GM19239 (cell line): ENCODE data around the genes SLC41A3 and CHST13.

GRCh38 chr3:124737379-124738283 is 7.4 kb downstream of the UMPS start:
- RRBS: no CpG with 5 or more reads among the region's 12 CpGs

DNA sequence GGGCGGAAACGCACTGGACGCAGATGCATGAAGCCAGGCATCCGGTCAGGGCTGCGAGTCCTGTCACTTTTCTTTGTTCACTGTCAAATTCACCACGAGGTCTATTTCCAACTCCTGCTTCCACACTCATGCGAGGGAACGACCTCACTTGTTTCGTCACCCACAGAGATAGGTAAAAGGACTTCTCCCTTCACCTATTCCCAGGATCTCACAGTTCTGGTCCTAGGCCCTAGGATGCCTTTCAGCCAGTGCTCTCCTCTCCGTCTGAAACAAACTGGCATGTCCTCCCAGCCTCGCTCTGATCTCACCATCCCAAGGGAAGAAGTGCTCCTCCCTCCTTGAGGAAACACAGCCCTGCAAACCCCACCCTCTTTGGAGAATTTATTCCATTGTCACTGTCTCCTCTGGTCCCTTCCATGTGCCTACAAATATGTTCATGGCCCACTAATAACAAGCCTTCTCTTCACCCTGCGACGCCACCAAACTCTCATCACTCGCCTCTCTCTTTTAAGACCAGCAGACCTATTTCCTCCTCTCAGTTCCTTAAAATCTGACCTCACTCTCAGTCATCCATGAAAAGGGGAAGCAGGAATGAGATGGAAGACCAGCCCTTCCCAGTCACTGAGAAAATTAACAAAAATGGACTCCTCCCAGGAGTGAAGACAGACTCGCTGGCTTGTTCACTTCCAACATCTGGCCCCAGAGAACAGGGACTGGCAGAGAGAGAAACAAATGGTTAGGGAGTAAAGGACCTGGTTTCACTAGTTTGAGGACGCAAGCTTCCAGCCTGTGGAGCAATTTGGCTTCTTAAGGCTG is 57.6 kb downstream of the ITGB5 start:
- RRBS: no CpG with 5 or more reads among the region's 16 CpGs

GRCh38 chr3:124851103-124851554 is 36.0 kb downstream of the ITGB5 start:
- RRBS: no CpG with 5 or more reads among the region's 3 CpGs

GRCh38 chr3:124912118-124912434 is 22.5 kb downstream of the MUC13 start:
- RRBS: no CpG with 5 or more reads among the region's 2 CpGs

DNA sequence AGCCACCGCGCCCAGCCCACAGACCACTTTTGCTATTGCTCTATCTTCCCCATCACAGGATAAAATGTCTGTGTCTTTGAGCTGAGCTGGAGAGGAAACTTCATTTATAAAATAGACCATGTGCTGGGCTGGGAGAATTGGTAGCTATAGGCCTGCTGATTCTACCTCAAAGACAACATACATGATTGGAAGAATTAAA is 209 bp downstream of the MUC13 start:
- RRBS: no CpG with 5 or more reads among the region's 2 CpGs

- RRBS: no CpG with 5 or more reads among the region's 6 CpGs
These were observed 31.0 kb downstream of the HEG1 start for GRCh38 chr3:125024785-125025155.

DNA sequence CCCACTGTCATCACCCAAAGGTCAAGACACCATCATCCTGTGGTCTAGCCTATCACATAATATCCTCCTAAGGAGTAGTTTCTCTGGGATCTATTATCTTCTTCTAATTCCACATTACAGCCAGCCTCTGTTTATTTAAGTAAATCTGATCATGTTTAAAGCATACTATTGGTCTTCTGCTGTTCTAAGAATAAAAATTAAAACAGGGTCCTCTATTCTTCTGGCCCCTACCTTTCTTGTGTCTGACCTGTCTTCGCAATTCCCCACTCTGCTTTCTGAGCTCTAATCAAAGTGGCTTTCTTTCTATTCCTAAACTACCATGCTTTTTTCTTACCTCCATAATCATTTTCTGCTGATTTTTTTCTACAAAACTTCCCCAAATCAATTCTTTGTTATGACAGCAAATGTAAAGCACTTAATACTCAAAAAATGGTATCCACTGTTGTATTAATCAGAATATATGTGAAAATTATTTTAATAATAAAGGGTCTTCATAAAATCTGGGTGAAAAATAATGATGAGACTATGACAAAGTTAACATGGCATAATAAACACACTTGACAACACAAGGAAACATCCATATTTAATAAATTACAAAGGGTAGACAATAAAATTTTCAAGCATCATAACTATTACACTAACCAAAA is 33.3 kb upstream of the SLC12A8 start:
- RRBS: no CpG with 5 or more reads among the region's 1 CpG

DNA sequence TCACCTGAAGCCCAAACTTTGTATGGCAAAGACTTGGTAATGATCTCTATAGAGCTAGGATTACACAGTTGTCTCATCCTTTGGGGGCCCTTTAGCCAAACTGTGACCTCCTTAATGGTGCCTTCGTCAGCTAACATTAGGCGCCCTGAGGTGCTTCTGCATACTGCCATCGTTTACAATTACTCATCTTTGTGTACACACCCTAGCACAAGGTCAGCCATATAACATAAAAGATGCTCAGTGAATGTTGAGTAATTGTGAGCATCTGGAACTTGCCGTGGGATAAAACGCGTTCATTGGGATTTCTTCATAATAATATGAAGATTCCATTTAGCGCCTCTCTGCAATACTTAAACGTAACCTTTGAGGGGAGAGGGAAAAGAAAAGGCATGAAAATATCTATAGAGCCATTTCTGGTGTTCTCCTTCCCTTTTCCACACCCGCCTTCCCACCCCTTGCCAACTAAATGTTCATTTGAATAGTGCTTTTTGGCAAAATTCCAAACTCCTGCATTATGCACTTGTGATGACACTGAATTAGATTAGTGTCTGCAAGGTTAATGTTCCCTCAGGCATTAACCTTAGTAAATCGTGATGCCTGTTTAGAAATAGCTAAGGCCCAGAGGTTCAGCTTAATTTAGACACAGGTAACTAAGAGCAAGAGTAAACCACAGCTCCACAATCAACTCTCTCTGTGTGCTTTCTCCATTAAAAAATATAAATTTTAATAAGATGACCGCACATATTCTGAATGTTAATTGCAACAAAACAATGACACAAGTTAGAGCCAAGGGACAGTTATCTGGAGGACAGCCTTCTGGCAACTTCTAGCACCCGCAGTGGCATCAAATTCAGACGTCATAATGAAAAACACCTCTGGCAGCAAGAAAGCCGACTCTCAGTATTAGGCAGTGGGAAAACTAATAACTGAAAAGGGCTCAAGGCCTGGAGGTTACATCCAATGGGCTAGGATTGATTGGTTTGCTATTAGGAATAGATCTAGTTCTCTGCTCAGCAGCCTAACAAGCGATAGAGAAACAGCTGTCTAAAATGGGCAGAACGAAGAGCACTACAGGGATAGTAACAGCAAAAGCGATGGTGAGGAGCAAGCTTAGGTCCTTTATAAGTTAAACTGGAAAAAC is 1.2 kb upstream of the ZNF148 start:
- RRBS: no CpG with 5 or more reads among the region's 17 CpGs

GRCh38 chr3:125833816-125834407 is 135.1 kb upstream of the ROPN1B start:
- RRBS: no CpG with 5 or more reads among the region's 6 CpGs

DNA sequence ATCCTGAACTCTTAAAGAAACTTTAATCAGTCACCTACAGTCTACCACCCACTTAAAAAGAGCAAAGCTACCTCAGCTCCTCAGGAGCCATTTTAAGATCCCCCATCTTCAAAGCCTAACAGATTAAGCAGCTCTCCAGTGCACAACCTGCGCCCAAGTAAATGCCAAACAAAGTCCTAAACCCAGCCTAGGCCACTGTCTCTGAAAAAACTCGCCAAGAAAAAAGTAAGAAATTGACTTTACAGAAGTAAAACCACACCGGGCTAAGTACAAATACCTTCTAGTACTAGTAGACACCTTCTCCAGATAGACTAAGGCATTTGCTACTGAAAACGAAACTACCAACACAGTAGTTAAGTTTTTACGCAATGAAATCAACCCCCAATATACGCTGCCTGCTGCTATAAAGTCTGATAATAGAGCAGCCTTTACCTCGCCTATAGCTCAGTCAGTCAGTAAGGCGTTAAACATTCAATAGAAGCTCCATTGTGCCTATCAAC is 132.3 kb upstream of the ROPN1B start:
- RRBS: no CpG with 5 or more reads among the region's 8 CpGs

DNA sequence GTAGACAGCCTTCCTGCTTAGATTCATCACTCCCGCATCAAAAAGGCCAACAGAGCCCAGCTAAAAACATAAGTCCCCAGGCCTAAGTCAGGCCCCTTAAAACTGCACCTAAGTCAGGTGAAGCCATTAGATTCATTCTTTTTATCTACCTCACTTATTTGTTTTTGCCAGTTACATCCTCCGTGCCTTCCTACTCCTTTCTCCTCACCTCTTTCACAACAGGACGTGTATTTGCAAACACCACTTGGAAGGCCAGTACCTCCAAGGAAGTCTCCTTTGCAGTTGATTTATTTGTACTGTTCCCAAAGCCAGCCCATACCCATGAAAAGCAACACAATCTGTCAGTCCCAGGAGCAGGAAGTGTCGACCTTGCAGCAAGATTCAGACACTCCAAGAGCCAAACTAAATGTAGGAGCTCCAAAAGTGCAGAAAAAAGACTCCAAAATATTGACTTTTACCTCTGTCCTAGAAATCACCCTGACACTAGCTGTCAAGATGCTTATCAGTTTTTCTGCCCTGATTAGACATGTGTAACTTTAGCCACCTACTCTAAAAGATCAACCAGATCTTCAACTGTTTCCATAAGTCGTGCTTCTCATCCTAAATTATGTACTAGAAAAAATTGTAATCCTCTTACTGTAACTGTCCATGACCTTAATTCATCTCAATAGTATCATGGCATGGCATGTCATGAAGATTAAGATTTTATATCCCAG is 131.2 kb upstream of the ROPN1B start:
- RRBS: no CpG with 5 or more reads among the region's 5 CpGs

DNA sequence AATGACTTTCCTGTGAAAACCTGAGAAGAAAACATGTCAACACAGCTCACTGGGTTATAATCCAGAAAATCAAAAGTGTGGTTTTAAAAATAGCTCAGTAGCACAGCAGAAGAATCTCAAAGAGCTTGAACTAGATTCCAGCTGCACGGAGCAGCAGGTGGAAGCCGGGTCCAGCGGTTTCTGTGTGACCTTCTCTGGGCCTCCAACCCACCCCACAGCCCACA is 23.4 kb downstream of the SLC41A3 start:
- RRBS: no CpG with 5 or more reads among the region's 3 CpGs

DNA sequence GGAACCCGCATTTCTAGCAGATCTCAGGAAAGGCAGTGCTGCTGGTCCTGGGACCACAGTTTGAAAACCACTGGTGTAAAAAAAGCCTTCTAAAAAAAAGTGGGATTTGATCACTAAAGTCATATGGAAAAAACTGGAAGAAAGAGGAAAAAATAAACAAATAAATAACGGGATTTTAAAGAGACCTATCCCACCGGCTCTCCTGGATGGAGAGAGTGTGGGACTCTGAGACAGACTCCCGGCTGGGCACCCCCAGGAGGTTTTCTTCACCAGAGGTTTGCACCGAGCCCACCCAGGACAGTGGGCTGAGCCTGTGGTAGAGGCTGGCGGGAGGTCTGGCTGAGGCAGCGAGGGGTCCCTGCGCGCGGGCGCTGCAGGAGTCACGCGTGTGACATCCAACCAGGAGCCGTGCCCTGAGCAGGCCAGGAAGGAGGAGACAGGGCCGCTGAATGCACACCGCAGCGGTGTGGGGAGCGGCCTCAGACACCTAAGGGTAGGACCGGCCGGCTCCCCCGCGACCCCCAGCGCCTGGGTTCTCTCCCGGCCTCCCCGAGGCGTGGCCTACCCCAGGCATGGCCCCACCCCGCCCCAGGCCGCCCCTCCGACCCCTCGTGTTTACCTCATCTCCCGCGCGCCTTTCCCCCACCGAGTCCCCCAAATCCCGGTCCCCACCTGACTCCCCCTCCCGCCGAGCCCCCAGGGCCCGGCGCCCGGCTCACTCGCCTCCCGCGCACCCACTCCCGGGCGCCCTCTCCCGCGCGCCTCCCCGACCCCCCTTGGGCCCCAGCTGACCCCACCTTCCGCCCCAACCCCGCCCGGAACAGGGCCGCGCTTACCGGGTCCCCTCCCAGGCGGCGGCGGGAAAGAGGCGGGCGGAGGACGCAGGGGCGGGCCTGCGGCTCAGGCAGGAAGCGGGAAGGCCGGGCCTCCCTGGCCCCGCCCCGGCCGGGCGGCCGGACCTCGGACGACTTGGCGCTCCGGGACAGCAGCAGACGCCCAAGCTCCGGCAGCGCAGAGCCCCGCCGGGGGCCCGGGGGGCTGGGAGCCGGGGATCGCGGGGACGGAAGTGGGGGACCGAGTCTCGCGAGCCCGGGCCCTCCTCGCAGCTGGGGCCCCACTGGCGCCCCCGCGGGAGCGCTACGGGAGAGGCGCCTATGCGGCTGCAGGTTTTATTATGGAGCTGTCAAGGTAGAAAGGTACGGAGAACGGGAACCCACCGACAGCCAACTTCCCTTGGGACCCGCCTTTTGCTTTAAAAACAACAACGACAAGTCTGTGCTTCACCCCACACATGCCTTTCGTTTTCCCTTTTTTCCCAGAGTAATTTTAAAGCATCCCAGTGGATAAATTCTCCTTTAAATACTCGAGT is at the start of gene SLC41A3:
Gene SLC41A3, minus strand, starts transcription at position 868 of the 1,369 bp plus-strand sequence.
- RRBS: 2% methylated on average over 36 of the region's 103 CpGs

GRCh38 chr3:126186059-126186482 is 5.7 kb upstream of the ALDH1L1 start:
- RRBS: no CpG with 5 or more reads among the region's 3 CpGs

- RRBS: no CpG with 5 or more reads among the region's 4 CpGs
These were observed 17.1 kb downstream of the KLF15 start for GRCh38 chr3:126340078-126340595.

- RRBS: 0% methylated on average over 1 of the region's 10 CpGs
These were observed 858 bp upstream of the KLF15 start for GRCh38 chr3:126358046-126358485.

- RRBS: no CpG with 5 or more reads among the region's 7 CpGs
These were observed 8.5 kb upstream of the KLF15 start for GRCh38 chr3:126365681-126366129.

- RRBS: no CpG with 5 or more reads among the region's 18 CpGs
These were observed 36.2 kb downstream of the ZXDC start for GRCh38 chr3:126439284-126440031.

DNA sequence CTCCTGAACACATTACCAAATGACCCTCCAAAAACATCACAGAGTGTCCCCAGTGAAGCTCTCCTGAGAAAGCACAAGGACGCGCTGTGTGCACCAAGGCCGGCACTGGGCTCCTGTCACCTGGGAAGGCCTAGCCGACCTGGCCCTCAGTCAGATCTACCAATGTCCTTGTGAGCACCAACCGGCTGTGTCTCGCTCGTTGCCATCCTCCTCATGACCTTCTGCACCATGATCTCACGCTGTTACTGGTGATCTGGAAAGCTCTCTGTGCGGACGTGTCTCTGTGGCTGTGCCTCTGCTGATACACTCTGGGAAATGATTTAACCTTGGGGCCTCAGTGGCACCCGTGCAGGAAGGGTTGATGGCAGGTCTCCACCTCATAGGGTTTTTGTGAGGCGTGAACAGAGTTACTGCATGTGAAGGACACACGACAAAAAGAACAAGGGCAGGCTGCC is 24.2 kb downstream of the ZXDC start:
- RRBS: 100% methylated on average over 2 of the region's 13 CpGs

DNA sequence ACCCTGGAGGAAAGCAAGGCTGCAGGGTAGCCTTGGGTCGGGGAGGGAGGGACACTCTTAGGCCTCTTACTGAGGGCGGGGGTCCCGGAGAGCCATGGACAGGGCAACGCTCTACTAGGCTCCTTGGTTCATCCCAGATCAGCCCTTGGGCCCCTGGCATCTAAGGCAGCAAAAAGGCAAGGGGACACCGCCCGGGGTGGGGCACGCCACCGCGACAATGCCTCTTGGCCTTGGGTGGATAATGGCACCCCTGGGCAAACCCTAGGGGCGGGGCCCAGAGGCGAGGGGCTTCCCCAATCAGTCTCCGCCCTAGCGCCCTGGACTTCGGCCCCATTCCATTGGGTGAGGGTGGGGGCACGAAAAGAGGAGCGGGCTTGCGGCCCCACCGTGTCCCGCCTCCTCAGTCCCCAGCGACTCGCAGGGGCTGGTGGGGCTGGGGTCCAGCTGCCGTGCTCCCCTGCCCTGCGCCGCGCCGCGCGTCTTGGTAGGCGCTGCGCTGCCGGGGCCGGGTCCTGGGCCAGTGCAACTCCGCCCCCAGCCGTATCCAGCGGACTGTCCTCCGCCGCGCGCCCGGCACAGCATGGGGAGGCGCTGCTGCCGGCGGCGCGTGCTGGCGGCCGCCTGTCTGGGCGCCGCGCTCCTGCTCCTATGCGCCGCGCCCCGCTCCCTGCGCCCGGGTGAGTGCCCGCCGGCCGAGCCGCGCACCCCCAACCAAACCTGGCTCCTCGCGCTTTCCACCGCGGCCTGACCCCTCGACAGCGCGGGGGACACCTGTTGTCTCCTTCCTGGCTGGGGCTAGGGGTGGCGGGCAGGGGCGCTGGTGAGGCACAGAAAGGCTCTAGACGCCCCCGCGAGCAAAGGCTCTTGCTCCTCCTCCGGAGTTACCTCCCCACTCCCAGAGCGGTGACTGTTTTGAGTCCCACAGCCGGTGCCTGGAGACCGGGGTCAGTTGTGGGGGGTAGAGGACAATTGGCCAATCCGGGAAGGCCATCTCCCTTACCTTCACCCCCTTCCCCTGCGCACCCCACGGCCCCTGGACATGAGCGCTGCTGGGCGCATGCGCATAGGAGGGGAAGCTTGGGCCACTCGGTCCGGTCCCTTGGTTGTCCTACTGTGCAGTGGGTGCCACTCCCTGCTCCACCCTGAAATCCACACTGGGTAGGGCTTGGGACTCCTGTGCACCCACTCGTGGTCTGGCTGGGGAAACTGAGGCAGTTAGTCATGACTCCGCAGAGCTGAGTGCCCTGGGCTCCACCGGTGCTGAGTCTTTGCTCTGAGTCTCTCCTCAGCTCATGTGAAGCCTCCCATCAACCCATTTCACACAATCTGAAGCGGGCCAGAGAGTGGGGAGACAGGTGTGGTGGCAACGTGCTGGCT is at the start of gene CHST13:
Gene CHST13, plus strand, starts transcription at position 403 of the 1,377 bp plus-strand sequence.
- RRBS: 14% methylated on average over 28 of the region's 90 CpGs